ENCODE measurements around the genes OR14L1P, OR2L8, OR2T12, OR2M7, OR2T10 and SH3BP5L.

- PRO-cap, 2 experiments, result no peak in any of the 2 experiments
These were observed 522.6 kb downstream of the SMYD3 start for GRCh38 chr1:245984315-245984958.

DNA sequence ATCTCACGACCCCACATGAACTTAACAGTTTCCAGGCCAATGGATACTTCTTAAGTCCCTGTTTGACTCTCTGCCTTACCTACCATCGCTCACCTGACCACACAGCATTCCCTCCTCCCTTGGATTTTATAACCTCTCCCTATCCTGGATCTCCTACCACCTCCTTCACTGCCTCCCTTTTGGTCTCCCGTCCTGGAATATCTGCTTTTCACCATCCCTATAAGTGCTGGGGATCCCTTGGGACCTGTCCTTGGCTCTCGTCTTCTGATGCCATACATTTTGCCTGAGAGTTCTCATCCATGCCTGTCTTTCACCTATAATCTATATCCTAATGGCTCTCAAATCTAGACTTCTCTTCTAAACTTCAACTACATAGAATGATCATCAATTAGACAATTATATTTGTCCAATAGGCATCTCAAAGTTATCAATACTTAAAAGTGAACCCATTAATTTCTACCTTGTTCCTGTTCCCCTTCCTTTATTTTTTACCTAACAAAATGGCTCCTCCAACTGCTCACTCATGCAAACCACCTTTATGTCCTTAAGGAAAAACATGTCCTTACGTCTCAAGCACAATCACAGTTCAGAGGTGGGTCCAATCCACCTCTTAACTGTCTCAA is 522.0 kb downstream of the SMYD3 start:
- PRO-cap, 2 experiments, result no peak in any of the 2 experiments

- PRO-cap, 2 experiments, result no peak in any of the 2 experiments
These were observed 304.6 kb downstream of the SMYD3 start for GRCh38 chr1:246202349-246202927.

DNA sequence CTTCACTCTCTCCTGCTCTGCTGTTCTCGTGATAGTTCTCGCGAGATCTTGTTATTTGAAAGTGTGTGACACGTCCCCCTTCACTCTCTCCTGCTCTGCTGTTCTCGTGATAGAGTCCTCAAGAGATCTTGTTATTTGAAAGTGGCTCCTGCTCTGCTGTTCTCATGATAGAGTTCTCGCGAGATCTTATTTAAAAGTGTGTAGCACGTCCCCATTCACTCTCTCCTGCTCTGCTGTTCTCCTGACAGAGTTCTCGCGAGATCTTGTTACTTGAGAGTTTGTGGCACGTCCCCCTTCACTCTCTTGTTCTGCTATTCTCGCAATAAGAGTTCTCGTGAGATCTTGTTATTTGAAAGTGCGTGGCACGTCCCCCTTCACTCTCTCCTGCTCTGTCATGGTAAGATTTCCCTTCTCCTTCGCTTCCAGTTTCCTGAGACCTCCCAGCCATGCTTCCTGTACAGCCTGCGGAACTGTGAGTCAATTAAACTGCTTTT is 47.9 kb downstream of the SMYD3 start:
- PRO-cap, 2 experiments, result no peak in any of the 2 experiments

DNA sequence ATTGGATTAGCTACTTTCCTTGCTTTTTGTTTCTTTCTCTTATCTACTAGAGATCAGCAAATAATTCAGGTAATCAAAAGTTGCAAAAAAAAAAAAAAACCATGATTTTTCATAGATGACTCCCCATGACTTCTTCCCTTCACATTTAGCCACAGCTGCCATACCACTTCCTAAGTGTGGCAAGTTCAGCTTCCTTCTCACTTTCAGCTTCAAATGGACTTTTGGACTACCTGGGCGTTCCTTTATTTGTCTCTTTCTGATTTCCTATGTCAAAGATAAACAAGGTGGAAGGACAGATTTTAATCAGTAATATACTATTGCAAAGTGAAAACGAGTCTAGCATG is 14.5 kb upstream of the SCCPDH start:
- PRO-cap, 2 experiments, result no peak in any of the 2 experiments

DNA sequence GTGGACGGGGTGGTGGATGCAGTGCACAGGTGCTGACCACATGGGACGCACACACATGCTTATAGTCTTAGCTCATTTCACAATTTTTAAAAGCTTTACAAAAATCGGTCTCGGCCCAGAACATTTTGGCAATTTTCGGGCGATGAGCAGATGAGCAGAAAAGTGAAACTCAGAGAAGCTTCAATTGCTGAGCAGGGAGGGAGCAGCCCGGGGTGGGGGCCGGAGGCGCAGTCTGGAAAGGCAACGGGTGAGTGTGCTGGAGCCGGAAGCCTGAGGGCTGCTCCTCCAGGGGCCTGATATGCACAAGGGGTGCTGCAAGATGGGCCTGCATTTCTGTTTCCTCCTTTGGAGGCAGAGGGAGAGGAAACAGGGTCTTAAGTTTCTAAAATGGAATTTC is 60.6 kb downstream of the SCCPDH start:
- PRO-cap, 2 experiments, result no peak in any of the 2 experiments

DNA sequence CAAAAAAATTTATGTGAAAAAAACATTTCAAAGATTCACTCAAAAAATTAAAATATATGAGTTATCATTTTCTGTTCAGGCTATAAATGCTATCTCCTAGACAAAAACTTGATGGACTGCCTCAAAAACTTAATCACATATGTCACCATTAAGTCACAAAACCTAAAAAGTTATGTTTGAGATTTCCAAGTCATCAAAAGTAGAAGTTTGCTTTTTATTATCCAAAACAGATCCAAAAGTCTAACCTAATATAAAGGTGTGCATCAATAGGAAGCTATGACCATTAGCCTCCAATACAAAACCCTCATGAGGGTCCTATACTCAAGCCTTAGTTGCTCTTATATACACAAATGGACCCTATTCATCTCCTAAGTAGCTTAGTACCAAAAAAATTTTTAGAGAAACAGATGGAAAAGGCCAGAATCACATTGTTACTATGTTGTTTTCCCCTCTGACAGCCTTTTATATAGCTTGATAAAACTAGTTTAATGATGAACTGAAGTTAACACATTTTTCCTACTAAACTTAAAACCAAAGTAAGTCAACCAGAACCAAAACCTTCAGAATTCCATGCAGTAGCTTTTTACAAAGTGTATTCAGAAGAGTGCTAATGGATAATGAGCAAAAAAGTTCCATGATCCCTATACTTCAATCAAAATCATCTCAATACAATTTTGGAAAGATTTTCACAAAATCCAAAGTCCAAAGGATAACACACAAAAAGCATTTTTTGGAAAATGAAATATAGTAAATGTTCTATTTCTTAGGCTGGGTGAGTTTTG is 6.9 kb downstream of the AHCTF1 start:
- PRO-cap, 2 experiments, result peak in 1 of 2 experiments; most common minus-strand start position 566 of the sequence (in 1)

DNA sequence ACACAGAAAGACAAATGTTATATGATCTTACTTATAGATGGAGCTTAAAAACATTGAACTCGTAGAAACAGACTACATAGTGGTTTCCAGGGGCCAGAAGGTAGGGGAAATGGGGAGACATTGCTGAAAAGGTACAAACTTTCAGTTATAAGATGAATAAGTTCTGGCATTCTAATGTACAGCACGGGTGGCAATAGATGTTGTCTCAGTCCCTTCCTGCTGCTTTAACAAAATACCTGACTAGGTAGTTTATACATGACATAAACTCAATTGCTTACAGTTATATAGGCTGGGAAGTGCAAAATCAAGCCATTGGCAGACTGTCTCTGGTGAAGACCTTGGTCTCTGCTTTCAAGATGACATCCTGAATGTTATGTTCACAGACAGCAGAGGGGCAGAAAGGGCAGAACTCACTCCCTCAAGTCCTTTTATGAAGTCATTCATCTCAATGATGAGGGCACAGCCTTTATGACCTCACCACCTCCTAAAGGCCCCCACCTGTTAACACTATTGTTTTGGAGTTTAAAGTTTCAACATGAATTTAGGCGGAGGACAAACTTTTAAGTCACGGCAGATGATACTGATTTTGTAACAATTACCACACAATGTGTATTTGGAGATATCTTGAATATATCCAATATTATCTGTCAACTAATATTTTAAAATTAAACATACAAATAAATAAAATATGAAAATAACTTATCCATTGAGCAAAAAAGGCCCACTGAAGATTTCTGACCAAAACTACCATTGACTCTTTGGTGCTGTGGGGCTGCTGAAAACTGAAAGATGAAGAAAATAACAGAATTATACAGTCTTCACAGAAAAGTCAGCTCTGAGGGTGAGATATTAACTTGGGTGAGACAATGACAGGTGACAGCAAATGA is 22.0 kb downstream of the ZNF124 start:
- PRO-cap, 2 experiments, result no peak in any of the 2 experiments

- PRO-cap, 2 experiments, result no peak in any of the 2 experiments
These were observed 1.3 kb upstream of the ZNF496 start for GRCh38 chr1:247332656-247333691.

DNA sequence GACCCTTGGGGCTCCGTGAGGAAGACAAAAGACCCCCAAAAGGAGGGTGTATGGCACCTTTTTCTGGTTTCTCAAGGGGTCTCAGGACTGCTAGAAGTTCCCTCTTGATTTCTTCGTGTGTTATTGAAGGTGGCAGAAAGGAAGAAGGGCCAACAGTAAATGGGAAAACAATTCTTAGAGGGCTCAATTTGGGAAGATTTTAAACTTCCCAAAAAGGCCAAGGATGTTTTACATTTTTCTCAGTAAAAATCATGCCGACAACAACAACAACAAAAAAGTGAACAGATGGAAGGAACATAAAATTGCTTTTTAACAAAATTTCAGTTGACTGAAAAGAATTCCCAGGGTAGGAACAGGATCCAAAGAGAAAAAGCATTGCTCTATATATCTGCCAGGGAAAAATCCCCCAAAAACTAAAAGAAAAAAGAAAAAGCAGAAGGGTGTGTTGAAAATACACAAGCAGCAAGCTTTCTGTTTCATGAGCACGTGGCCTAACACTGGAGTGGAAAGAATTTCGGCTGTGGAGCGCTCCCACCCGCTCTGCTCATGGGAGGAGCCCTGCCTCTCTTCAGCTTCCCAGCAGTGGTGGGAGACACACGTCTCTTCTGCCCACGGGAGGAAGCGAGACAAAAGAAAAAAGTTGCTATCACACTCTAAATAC is 29.2 kb upstream of the ZNF496 start:
- PRO-cap, 2 experiments, result peak in 2 of 2 experiments; most common plus-strand start position 278 of the sequence (in 1)

- PRO-cap, 2 experiments, result peak in 2 of 2 experiments; most common minus-strand start chr1:247411689 (in 2)
These were observed 4.4 kb upstream of the NLRP3 start for GRCh38 chr1:247411540-247412024.

DNA sequence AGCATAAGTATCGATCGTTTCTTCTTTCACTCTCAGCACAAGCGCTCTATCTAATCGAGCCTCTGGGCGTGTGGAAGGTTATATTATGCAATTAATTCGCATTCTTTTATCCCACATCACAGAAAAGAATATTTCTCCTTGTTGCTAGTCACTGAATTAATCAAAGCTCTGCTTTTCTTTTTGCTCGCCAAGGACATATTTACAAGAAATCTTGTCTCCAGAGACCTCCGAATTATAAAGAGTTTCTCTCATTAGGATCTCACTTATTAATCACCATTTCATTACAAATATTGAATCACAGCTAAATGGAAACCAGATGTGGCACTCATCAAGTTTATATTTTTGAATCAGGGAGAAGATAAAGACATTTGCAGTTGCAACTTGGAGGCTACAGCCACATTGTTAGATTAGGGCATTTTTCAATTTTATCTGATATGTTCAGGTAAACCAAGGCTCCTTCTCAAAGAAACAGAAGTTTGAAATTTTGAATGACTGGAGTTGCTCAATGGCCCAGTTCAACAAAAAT is at the start of gene OR14L1P:
Gene OR14L1P (plus strand): TSS at position 285 of the 526 bp plus-strand sequence.
- PRO-cap, 2 experiments, result no peak in any of the 2 experiments

DNA sequence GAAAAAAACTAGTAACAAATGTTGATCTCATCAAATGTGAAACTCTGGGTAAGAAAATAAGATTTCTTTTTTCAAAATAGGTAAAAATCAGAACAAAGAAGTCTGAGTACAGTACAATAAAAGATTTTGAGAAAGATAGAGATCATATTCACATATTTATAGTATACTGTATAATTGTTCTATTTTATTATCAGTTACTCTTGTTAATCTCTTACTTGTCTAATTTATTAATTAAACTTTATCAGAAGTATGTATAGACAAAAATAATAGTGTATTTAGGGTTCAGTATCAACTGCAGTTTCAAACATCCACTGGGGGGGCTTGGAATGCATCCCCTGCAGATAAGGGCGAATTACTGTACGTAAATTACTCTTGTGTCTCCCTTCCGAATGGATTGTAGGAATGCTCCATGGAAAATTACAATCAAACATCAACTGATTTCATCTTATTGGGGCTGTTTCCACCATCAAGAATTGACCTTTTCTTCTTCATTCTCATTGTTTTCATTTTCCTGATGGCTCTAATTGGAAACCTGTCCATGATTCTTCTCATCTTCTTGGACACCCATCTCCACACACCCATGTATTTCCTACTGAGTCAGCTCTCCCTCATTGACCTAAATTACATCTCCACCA is at the start of gene OR2L8:
Gene OR2L8 (plus strand): TSS at position 410 of the 635 bp plus-strand sequence.
- PRO-cap, 2 experiments, result no peak in any of the 2 experiments

DNA sequence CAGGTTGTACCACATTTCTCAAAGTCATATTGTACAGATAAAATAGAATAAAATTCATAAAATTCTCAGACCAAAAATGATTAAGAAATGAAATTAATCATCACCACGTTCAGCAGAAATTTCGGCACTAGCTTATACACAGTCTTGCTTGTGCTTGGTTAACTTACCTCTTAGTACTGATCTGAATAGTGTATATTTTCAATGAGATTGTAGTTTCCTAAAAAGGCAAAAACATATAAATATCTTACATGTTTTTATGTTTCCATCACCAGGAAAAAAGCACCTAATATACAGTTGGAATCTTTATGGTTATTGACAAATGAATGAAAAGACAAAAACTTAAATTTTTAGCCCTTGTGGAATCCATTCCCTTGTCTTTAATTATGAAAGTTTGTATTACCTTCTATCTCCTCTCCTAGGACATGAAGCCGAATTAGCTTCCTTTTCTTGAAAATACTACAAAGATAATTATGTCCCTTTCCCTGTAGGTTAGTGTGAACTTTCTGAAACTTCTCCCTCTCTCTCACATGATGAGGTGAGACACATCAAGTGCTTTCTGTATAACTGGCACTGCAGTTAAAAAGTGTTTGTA is at the start of gene OR2T12:
Gene OR2T12 (minus strand): TSS at position 246 of the 592 bp plus-strand sequence.
- PRO-cap, 2 experiments, result no peak in any of the 2 experiments

- PRO-cap, 2 experiments, result no peak in any of the 2 experiments
These were observed at the start of gene OR2M7 for GRCh38 chr1:248324391-248325009. TSS of gene OR2M7 (minus strand) at chr1:248324568.

DNA sequence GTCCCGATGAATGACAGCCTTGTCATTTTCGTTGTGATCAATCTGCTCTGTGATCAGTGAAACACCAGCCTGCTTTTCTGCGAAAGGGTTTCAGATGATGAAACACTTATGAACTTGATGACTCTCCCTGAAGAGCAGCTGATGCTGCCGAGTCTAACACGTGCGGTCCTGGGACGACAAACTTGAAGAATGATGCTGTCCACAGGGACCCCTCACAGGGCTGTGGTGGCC is at the start of gene OR2T10:
Gene OR2T10 (minus strand): TSS at position 142 of the 231 bp plus-strand sequence.
- PRO-cap, 2 experiments, result no peak in any of the 2 experiments

DNA sequence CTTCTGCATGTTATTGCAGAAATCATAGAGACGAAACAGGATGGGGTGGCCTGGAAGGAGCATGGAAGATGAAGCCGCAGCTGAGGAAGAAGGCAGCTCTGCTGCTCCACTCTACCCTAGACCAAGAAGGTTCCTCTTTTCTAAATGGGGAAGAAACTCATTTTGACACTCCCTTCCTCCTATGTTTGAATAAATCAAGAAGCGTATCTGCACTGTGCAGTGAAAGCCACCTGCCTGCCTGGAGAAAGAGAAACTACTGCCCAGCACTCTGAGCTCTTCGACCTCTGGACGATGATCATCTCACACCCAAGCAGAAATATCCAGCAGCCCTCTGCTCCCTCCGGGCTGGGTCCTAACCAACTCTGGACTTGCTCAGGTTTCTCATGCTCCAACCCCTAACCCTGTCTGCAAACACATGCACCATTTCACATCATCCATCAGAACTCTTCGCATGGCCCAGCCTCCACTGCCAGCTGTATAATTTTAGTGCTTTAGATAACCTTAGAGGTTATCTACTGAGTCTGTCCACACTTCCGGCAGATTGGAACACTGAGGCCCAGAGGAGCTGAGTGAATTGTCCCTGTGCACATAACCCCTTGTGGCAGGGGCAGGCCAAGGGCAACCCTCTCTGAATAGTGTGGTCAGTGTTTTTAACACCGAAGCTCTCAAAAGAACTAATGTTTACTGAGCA is 20.5 kb downstream of the SH3BP5L start:
- PRO-cap, 2 experiments, result no peak in any of the 2 experiments

- PRO-cap, 2 experiments, result peak in 2 of 2 experiments; most common plus-strand start chr1:248826343 (in 2); most common minus-strand start chr1:248825921 (in 2)
These were observed at the start of gene SH3BP5L for GRCh38 chr1:248825804-248827017. TSS of gene SH3BP5L (minus strand) at chr1:248825915.